Colonic mucosa (tissue), 1 donor: ENCODE data around the genes CHCHD5 and SLC20A1.

GRCh38 chr2:110858792-110859365 lies 126.5 kb downstream of the ACOXL start:
- PRO-cap, result no peak

DNA sequence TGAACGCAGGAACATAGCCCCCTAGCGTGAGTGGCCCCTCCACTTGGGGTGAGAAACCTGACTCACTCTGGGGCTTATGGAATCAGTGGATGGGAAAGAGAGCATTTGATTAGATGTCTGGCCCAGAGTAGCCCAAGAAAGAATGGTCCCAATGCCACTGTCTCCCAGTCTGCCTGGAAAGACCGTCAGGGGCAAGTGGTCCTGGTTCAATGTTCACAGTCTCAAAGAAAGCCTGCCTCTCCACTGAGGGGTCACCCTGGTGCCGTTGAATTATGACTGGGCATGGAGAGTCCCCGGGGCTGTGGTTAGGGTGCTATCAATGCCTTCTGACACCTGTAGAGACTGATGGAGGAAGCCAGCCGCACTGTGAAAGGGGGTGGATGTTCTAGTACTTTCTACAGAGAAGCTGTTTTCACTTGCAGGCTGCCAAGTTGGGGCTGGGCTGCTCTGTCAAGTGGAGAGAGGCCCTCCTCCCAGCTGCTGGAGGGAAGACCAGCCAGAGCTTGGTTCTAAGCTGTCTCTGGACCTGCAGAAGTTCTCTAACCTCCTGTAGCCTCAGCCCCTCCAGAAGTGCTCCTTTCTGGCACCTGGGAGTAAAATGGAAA lies 80.4 kb downstream of the BCL2L11 start:
- PRO-cap, result no peak

DNA sequence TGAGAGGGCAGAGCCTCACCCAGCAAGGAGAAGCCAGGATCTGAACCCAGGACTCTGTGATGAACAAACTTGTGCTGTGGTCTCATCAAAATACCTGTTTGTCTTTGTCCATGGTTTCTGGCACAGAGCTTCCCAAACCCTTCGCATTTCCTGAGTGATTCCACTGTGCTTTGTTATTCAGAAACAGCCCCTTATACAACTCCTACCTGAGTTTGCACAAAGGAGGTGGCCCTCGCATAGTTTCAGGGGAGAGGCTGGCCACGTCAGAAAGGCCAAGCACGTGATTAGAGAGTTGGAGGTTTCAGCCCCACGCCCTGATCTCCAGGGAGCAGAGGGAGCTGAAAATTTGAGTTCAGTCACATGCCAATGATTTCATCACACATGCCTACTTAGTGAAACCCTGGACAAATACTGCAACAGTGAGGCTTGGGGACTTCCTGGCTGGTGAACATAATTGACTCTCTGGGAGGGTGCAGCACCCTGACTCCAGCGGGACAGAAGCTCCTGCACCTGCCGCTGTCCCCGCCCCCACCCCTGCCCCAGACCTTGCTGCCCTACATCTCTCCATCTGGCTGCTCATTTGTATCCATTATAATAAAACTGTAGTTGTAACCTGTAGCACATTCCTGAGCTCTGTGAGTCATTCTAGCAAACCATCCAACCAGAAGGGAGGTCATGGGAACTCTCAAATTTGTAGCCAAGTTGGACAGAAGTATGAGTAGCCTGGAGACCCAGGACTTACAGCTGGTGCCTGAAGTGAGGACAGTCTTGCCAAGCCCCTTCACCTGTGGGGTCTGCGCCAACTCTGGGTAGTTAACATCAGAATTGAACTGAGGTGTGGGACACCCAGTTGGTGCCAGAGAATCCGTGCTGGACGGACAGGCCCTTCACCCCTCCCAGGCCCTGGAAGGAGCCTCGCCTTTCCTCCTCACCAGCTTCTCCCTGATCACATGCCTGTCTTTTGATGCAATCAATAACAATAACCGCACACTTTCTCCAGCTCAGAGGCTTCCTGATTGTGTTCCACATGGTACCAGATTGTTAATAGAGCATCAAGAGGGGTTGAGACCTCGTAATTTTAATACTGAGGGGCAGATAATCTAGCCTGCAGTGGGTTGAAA lies 224.4 kb downstream of the ANAPC1 start:
- PRO-cap, result bidirectional peak, plus-strand start at position 416 of the sequence, minus-strand start at position 152 of the sequence

DNA sequence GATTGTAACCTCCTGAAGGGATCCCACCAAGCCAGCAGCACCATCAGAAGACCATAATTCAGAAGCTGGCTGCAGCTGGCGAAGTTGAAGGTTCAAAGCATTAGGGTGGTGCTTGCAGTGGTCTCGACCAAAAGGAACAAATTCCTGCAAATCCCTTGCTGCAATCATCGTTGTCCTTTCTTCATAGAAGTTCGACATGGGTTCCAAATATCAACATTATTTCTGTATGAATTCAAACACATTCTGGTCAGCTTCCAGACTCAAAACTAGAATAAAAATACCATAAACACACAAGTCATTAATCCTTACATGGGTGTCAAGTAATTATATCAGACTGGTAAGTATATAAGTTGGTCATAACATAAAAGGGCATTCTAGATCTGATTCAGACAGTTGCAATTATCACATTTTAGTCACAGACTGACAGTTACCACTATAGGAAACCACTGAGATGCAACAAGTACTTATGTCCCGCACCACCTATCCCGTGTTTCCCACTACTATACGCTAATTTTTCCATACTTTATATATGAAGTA lies 3.3 kb downstream of the ANAPC1 start:
- PRO-cap, result no peak

GRCh38 chr2:111920114-111920474 lies 21.7 kb downstream of the MERTK start:
- PRO-cap, result unidirectional peak, minus-strand start at chr2:111920377

DNA sequence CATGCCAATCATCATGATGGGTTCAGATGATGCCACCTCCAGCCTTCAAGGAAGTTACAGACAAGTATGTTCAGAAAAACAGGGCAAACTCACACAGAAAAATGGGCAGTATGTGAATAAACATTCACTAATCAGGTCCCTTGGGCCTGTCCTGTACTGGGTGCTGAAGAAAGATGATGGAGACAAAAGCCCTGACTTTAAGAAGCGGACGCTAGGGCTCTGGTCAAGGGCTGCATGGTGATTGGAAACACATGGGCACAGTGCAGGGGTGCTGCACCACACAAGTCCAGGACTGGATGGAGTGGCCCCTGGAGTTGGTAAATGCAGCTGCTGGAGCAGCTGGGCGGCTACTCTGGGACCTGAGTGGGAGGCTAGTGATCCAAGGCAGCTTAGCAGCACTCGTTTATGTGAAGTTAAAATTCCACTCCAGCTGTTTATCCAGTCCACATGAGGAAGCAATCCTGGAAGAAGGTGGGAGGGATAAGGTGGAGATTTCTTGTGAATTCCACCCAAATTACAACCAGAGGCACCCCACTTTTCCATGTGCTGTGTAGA lies 24.8 kb downstream of the MERTK start:
- PRO-cap, result no peak

- PRO-cap, result no peak
Observed at GRCh38 chr2:112012364-112012887, 42.6 kb upstream of the TMEM87B start.

DNA sequence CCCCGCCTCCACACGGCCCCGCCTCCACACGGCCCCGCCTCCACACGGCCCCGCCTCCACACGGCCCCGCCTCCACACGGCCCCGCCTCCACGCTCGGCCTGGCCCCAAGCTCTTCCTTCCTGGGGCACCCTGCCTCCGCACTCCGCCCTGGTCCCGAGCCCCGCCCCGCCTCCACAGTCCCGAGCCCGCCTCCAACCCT lies 262 bp upstream of the TMEM87B start:
- PRO-cap, result bidirectional peak, plus-strand start outside the sequence, minus-strand start at position 145 of the sequence

- PRO-cap, result bidirectional peak, plus-strand start at chr2:112056480, minus-strand start at chr2:112056299; bidirectional peak, plus-strand start at chr2:112056725, minus-strand start at chr2:112056573
Observed at GRCh38 chr2:112056256-112056709, 1.2 kb downstream of the TMEM87B start.

DNA sequence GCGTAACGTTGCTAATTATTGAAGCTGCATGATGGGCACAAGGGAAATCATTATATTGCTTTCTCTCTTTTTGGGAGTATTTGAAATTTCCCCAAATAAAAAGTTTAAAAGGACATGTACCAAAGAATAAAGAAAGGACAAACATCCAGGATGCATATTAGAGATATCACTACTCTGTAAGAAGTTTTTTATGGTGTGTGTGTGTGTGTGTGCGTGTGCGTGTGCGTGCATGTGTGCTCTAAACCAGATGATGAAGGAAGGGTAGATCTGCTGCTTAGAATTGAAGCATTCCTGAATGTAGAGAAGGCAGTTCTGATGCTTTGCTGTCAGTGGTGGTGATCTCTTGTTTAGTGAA lies 27.4 kb downstream of the TMEM87B start:
- PRO-cap, result no peak

DNA sequence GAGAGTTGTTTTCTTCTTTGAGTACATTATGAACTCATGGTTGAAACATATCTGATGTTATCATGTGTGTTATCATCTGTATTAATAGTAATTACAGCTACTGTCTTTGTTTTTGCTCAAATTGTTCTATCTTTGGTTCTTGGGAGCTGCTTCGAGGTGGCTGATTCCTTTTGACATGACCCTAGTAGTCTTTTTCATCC lies 52.2 kb downstream of the FBLN7 start:
- PRO-cap, result no peak

DNA sequence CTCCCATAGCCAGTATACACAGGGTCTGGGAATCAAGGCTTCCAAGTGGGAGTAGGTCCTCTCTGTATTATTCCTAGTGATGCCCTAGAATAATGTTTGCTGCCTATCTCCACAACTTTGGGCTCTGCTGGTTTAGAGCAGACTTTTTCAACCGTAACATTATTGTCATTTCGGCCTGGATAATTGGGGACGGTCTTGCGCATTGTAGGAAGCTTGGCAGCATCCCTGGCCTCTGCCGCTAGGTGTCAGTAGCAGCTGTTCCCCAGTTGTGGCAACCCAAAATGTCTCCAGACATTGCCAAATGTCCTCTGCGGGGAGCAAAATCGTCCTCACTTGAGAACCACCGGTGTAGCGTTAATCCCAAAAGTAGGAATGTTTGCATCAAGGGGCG lies 4.5 kb upstream of the ZC3H8 start:
- PRO-cap, result no peak

- PRO-cap, result no peak
Observed at GRCh38 chr2:112314753-112315408, 39.5 kb downstream of the ZC3H6 start.

DNA sequence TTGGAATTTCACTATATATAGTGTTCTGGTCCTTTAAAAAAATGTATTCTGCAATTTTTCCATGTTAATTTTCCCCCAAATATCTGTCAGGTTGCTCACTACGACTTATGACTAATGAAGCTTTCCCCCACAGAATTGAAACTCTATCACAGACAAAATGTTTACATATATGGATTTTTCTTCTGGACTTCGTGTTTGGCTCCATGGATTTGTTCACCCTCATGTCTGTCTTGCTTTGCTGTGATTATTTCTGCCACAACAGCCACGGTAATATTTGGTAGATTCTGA lies 42.3 kb downstream of the ZC3H6 start:
- PRO-cap, result no peak

DNA sequence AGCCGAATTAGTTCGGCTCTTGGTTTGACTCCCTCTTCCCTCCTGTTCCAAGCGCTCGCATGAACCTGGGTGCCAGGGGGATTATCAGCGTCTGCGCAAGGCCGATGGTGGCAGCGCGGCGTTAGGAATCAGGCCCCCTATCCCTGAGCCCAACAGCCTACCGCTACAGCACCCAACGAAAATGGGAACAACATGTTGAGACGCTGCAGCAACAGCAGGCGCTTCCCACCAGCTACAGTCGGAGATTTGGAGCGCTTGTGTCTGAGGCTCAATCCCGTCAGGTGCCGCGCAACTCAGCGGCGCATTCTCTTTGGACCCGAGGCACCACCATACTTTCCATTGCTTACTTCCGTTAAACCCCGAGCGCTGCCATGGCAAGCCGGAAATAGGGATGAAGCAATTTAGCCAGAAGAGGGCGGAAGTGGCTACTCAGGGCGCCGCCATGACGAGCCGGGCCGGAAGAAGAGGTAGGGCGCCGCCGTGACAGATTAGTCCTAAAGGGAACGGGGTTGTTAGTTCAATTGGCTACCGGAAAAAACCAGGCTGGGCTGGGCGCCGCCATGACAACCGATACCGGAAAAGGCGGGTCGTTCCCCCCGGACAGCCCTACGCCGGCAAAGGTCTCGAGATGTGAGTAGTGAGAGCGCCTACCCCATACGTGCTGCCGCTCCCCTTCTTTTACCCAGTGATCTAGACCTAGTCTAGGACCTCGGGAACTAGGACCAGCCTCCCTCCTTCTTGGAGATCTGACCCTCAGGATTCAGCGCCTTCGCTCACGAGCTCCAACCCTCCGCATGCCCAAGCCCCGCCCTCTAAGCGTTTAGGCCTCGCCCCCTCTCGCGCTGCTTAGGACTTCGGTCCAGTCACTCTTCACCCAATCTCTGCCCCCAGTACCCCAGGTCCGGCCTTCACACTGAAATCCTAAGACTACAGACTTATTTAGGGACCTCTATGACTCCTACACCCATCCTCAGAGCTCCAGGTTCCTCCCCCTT lies at the start of gene CHCHD5:
TSS of gene CHCHD5 (plus strand) at position 590 of the 995 bp plus-strand sequence.
- PRO-cap, result bidirectional peak, plus-strand start at position 617 of the sequence, minus-strand start at position 317 of the sequence; bidirectional peak, plus-strand start at position 835 of the sequence, minus-strand start at position 796 of the sequence

DNA sequence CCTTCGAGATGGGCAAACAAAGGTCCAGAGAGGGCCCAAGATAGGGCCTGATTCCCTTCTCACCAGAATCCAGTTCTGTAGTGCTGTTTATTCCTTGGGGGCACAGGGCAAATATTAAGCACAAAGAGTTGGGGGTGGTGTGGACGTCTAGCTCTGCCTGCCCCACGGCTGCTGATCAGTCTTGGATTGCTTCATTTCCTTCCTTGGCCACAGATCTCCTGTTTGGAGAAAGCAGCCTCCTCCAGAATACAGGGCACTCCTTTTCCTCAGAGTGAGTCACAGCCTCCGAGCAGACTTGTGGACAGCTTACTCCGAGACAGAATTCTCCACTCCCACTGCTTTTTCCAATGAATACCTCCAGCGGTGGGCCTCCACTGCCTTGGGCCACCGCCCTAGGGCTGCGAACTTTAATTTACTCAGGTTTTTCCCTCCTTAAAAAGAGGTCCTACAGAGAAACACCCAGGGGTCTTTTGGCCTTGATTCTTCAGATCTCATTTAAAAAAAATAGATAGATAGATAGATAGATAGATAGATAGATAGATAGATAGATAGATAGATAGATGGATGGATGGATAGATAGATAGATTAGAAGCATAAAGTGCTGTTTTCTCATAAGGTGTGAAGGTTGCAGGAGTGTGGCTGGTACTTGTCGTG lies 18.3 kb upstream of the SLC20A1 start:
- PRO-cap, result bidirectional peak, plus-strand start at position 309 of the sequence, minus-strand start at position 188 of the sequence

DNA sequence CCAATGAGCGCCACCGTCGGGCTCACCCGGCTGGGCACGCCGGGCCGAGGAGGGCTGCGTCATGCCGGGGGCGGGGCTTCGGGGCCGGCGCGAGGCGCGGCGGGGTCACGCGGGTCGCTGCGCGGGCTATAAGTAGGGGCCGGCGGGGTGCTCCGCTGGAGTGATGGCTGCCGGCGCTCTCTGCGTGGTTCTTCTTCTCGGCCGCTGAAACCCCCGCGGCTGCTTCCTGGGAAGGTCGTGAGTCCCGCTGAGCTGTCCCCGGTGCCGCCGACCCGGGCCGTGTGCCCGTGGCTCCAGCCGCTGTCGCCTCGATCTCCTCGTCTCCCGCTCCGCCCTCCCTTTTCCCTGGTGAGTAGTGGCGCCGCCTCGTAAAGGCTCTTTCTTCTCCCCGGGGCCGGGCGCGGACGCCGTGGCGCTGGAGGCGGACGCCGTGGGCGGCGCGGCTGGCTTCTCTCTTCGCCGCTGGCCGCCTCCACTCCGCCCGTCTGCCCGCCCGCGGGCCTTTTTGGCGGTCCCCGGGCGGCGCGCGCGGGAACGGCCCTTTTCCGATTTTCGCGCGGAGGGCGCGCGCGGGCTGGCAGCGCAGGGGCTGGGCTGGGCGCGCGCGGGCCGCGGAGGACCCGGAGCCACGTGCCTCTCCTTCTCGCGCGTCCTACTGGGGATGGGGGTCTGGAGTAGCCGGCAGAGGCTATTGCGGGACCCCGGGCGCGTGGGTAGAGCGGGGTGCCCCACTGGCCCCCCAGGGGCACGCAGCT lies at the start of gene SLC20A1:
TSS of gene SLC20A1 (plus strand) at position 158 of the 755 bp plus-strand sequence.
- PRO-cap, result bidirectional peak, plus-strand start at position 158 of the sequence, minus-strand start outside the sequence; bidirectional peak, plus-strand start at position 548 of the sequence, minus-strand start at position 507 of the sequence

- PRO-cap, result no peak
Observed at GRCh38 chr2:112691190-112691499, 29.7 kb upstream of the NT5DC4 start.

DNA sequence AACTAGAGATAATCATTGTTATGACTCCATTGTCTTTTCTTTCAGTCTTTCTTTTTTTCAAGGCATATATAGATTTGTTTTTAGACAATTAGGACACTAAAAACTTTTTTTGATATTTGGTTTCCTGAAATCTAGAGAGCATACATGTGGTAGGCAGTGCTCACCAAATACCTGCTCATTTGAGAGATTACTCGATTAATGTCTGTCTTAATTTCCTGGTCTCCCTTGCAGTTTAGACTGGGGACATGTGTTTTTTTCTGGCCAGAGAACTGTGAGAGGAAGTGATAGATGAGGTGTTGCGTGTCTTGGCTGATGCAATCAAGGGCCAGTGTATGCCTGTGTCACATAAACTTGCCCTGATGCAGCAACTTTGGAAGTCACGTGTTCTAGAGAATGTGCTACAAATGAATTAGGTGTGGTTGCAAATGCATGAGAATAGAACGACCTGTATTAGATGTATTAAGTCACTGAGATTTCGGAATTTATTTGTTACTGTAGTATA lies 9.8 kb upstream of the IL1A start:
- PRO-cap, result no peak

- PRO-cap, result no peak
Observed at GRCh38 chr2:112832014-112833203, 4.2 kb downstream of the IL1B start.